Breast (tissue), 4 donors: Measurements from ENCODE around the genes SNX5, OVOL2, KAT14 and SMIM26.

GRCh38 chr20:17806541-17807520 lies 107.1 kb downstream of the BANF2 start:
- PRO-cap, 3 experiments: peak in 2 of 3 experiments; most common plus-strand start chr20:17806896 (in 1); most common minus-strand start chr20:17806811 (in 2)
- RRBS: 3% methylated on average over 4 of the region's 32 CpGs

- PRO-cap, 3 experiments: no peak in any of the 3 experiments
- RRBS: no CpG with 5 or more reads among the region's 10 CpGs
Measured at GRCh38 chr20:17843533-17844263, 124.9 kb downstream of the SNX5 start.

GRCh38 chr20:17925056-17925703 lies 43.4 kb downstream of the SNX5 start:
- PRO-cap, 3 experiments: no peak in any of the 3 experiments
- RRBS: no CpG with 5 or more reads among the region's 7 CpGs

GRCh38 chr20:17960912-17961314 lies 7.7 kb downstream of the SNX5 start:
- PRO-cap, 3 experiments: no peak in any of the 3 experiments
- RRBS: no CpG with 5 or more reads among the region's 7 CpGs

GRCh38 chr20:17964357-17965659 lies 3.8 kb downstream of the SNX5 start:
- PRO-cap, 3 experiments: no peak in any of the 3 experiments
- RRBS: no CpG with 5 or more reads among the region's 13 CpGs

- PRO-cap, 3 experiments: peak in 3 of 3 experiments; most common plus-strand start chr20:17969118 (in 2); most common minus-strand start chr20:17968667 (in 2)
- RRBS: 2% methylated on average over 7 of the region's 92 CpGs
Measured at GRCh38 chr20:17968360-17969249, at the start of gene SNX5. Gene SNX5, minus strand, starts transcription at chr20:17968794.

GRCh38 chr20:18018365-18018984 lies 39.2 kb downstream of the OVOL2 start:
- PRO-cap, 3 experiments: no peak in any of the 3 experiments
- RRBS: no CpG with 5 or more reads among the region's 5 CpGs

DNA sequence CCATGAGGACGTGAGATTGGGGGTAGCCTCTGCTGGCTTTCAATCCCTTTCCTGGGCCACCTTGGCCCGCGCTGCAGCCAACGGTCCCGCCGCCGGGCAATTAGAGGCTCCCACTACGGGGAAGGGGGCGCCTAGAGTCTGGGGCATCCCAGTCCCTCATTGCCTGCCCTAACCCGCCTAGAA lies 605 bp downstream of the OVOL2 start:
- PRO-cap, 3 experiments: no peak in any of the 3 experiments
- RRBS: 2% methylated on average over 3 of the region's 10 CpGs

DNA sequence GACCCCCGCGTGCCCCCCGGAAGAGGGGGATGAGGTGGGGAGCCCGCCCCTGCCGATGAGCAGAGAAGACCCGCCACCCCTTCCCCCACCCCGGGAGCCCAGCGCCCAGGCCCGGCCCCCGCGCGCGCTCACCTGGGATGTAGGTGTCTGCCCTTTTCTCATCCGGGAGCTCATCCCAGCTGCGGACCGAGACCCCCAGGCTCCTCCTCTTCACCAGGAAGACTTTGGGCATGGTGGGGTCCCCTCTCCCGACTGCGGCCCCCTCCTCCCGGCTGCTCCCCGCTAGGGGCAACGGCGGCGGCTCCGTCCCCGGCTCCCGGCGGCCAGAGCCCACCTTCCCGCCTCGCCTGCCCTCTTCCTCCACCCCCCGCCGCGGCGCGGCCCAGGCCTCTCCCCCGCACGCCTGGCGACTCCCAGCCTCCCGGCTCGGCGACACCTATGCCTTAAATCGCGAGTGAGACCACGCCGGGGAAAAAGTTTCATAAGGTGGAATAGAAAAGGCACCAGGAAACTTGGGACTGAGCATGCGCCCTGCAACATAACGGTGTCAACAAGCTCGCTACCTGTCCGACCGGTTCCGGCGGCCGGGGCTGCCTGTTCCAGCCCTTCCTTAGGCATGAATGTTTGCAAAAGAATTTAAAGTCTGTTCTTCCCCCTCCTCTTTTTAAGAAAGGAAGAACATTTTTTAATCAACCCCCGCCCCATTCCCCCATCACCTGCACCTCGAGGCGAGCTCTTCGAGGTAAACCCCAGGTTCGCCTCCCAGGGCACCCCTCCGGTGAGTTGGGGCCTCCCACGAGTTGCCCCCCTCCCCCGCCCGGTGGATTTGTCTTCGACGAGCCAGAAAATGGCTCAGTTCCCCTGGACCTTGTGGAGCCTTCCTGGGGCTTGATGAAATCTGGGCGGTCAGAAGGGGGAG lies at the start of gene OVOL2:
OVOL2 (minus strand) TSS at position 514 of the 919 bp plus-strand sequence.
- PRO-cap, 3 experiments: peak in 3 of 3 experiments; most common minus-strand start position 483 of the sequence (in 3)
- RRBS: 3% methylated on average over 43 of the region's 64 CpGs

- PRO-cap, 3 experiments: peak in 3 of 3 experiments; most common plus-strand start chr20:18137849 (in 2); most common minus-strand start chr20:18137784 (in 1)
- RRBS: 3% methylated on average over 17 of the region's 87 CpGs
Measured at GRCh38 chr20:18137640-18138551, at the start of gene KAT14. Gene KAT14, plus strand, starts transcription at chr20:18137863.

- PRO-cap, 3 experiments: no peak in any of the 3 experiments
- RRBS: no CpG with 5 or more reads among the region's 4 CpGs
Measured at GRCh38 chr20:18138825-18139389, 1.2 kb downstream of the KAT14 start.

DNA sequence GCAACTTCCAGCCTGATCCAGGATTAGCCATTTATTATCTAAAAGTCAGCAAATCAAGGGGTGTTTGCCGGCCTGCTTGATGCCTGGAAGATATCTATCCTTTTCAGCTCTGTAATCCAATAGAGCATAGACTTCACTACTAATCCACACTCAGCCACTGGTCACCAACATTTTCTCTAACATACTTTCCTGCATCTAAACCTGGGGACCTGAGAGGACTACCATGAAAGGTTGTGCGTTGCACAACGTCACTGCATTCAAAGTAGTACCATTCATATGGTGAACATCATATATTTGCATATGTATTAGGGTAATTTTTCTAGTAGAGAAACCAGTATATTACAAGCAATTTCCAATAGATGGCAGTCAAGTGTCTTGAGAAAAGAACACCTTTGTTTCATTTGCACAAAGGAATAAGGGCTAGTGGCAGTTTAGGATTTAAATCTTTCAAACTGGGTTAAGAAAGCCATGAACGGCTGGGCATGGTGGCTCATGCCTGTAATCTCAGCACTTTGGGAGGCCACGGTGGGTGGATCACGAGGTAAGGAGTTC lies 53.7 kb downstream of the DZANK1 start:
- PRO-cap, 3 experiments: no peak in any of the 3 experiments
- RRBS: no CpG with 5 or more reads among the region's 6 CpGs

GRCh38 chr20:18566798-18567865 lies at the start of gene SMIM26:
Gene SMIM26, plus strand, starts transcription at chr20:18567432.
- PRO-cap, 3 experiments: peak in 3 of 3 experiments; most common plus-strand start chr20:18567434 (in 2); most common minus-strand start chr20:18567331 (in 3)
- RRBS: 2% methylated on average over 23 of the region's 54 CpGs

DNA sequence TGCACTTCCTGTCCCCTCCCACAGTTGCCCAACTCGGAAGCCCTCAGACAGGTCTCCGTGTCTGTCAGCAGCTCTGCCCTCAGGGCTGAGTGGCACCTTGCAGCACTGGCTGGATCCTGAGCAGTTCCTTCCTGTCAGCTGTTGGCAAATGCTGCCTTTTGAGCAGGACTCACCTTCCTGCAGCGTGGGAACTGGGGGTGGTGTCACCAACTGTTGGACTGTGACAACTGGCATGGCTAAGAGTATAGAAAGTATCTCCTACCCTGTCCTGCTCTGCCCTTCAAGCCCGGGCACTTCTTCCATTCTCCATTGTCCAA lies 137.2 kb upstream of the SLC24A3 start:
- PRO-cap, 3 experiments: no peak in any of the 3 experiments
- RRBS: no CpG with 5 or more reads among the region's 4 CpGs

DNA sequence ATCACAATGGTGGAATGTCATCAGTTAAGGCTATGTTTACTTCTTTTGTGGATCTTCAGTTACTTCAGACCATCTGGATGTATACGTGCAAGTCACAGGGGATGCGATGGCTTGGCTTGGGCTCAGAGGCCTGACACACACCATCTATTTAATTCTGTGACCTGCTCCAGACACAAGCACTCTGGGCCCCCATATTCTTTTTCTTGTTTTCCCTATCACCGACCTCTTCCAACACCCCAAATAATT lies 1.5 kb upstream of the RIN2 start:
- PRO-cap, 3 experiments: no peak in any of the 3 experiments
- RRBS: no CpG with 5 or more reads among the region's 3 CpGs

DNA sequence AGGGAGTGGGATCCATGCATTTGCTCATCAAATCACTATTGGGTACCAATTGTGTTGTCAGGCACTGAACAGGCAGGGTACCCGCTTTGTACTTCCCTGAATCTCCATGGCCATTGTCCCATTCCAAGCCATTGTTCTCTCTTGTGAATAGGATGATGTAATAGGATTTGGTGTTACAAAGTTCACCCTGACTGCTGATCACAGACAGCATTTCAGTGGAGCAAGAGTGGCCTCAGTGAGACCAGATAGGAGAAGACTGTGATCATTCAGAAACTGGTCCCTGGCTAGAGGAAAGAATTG lies 16.5 kb downstream of the RIN2 start:
- PRO-cap, 3 experiments: no peak in any of the 3 experiments
- RRBS: no CpG with 5 or more reads among the region's 1 CpG

DNA sequence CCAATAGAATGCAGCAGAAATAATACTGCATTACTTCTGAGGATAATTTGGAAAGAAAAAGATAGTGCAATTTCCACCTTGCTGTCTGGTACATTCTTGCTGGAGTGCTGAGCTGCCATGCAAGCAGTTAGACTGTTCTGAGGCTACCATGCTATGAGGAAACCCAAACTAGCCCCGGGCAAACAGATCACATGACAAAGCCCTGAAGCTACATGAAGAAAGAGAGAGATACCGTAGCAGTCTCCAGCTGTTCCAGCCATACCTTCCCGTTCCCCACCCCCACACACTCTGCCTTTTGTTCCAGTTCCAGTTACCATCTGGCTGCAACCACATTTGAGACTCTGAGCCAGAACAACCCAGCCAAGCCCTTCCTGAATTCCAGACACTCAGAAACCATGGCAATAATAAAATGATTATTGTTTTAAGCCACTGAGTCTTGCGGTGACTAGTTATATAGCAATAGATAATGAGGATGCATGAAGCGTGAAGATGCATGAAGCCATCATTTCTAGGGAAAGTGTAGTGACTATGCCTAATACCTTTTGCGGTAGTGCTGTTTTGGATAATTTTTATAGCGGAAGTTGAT lies 28.2 kb downstream of the RIN2 start:
- PRO-cap, 3 experiments: no peak in any of the 3 experiments
- RRBS: no CpG with 5 or more reads among the region's 7 CpGs

DNA sequence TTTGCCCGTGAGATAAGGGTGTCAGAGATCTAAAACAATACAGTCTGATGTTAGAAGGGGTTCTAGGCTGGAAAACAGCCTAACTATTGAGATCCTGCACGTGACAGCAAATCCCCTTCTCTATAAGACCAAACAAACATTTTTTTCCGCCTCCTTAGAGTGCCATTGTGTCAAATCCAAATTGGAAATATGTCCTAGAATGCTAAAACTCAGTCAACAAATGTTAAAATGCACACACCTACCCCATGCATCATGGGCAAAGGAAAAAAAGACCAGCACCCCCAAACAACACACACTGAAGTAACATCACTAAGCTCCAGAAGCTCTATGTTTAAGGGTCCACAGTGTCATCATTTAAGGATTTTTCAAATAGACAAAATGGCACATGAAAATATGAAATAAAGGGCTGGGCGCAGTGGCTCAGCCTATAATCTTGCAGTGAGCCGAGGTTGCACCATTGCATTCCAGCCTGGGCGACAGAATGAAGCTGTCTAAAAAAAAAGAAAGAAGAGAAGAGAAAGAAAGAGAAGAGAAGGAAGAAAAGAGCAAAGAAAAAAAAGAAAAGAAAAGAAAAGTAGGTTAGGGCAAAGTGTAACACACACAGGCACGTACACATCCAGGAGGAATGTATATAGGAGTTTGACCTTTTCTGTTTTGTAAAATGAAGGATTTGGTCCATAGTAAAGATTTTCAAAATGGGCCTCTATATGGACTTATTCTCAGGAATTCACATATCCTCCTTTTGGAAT lies 37.7 kb downstream of the RIN2 start:
- PRO-cap, 3 experiments: no peak in any of the 3 experiments
- RRBS: no CpG with 5 or more reads among the region's 7 CpGs

GRCh38 chr20:19886948-19887193 lies 128.8 kb downstream of the RIN2 start:
- PRO-cap, 3 experiments: no peak in any of the 3 experiments
- RRBS: no CpG with 5 or more reads among the region's 3 CpGs

- PRO-cap, 3 experiments: no peak in any of the 3 experiments
- RRBS: no CpG with 5 or more reads among the region's 14 CpGs
Measured at GRCh38 chr20:19887883-19888770, 129.0 kb upstream of the NAA20 start.